ENCODE data around the genes KCTD7, SPDYE21, AUTS2 and SPDYE11.

DNA sequence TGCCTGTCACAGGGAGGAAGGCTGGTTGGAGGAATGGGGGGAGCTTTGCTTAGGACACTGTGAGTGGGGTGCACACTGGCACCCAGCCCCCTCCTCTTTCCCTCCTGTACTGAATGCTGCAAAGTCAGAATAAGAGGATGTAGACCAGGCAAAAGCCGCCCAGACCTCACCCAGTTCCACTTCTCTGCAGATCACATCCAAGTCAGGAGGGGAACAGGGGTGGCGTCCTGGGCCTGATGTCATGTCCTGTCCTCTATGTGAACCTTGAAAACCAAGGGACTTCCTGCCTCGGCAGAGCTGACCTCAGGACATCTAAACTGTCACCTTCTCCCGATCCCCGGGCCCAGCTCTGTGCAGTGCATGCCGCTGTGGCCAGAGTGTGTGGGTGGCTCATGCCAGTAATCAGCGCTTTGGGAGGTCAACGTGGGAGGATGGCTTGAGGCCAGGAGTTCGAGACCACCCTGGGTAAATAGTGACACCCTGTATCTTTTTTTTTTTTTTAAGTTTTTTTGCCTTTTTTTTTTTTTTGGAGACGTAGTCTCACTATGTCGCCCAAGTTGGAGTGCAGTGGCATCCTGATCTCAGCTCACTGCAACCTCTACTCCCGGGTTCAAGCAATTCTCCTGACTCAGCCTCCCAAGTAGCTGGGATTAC, 1.2 kb downstream of the GUSB start:
- RRBS: no CpG with 5 or more reads among the region's 12 CpGs
CAGE:
- cytosol, long polyA plus RNA: no peak
- long polyA plus RNA: no peak
- nucleus, long polyA plus RNA: no peak

DNA sequence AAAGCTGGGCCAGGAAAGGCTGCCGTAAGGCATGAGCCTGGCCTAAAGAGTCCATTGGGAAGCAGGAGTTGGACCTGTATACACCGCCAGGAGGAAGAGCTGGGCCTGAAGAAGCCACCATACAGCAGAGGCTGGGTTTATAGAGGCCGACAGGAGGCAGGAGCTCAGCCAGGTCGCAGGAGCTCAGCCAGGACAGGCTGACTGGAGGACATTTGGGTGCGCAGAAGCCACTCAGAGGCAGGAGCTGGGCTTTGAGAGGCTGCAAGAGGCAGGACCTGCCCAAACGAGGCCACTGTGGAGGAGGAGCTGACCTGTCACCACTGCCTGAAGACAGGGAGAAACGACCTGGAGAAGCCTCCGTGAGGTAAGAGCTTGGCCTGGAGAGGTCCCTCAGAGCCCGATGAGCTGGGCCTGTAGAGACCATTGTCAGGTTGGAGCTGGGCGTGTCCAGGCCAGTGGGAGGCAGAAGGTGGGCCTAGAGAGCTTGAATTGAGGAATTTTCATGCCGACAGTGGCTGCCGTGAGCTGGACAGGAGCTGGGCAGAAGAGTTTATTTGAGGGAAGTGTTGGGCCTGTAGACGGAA, 173.9 kb downstream of the TPST1 start:
- RRBS: no CpG with 5 or more reads among the region's 13 CpGs
CAGE:
- cytosol, long polyA plus RNA: no peak
- long polyA plus RNA: no peak
- nucleus, long polyA plus RNA: no peak

DNA sequence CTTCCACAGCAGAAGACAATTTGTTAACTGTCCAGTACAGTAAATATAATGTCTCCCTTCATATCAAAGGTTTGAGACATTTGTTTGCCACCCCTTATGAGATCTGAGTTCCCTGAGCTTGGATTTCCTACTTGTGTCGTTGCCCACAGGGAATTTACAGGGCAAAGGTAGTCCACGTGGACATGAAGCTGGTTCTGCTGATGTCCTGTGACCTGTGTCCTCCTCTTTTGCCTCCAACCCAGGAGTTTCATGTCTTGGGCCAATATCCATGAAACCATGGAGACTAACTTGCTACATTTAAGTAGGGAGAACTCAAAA, 172.3 kb upstream of the KCTD7 start:
- RRBS: no CpG with 5 or more reads among the region's 2 CpGs
CAGE:
- cytosol, long polyA plus RNA: no peak
- long polyA plus RNA: no peak
- nucleus, long polyA plus RNA: no peak

DNA sequence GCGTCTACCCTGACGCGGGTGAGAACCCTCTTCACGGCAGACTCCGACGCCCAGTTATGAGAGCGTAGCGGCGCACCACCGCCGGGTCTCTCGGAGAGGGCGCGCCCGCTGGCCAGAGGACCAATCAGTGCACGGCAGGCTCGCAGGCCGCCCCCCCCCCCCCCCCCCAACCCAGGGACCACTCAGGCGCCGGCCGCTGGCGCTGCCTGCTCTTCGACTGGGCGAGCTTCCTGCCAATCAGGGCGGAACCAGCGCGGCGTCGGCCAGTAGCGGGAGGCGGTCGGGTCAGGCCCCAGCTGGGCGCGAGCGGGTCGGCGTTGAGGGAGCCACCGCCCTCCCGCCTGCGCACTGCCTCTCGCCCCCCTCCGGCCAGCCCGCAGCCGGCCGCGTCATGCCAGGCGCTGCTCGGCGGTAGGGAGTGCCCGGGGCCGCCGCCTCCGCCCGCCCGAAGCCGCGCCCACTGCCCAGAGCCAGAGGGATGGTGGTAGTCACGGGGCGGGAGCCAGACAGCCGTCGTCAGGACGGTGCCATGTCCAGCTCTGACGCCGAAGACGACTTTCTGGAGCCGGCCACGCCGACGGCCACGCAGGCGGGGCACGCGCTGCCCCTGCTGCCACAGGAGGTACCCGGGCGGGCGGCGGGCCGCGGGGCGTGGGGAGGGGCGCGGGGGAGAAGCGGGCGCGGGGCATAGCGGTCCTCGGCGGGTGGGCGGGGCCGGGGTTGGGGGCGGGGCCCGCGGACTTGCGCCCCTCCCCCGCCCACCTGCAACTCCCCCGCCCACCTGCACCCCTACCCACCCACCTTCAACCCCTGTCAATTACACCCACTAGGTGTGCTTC, at the start of gene KCTD7:
Gene KCTD7 (plus strand): TSS at position 295 of the 839 bp plus-strand sequence.
- RRBS: 1% methylated on average over 33 of the region's 96 CpGs
CAGE:
- cytosol, long polyA plus RNA: no peak
- long polyA plus RNA: no peak
- nucleus, long polyA plus RNA: no peak

- RRBS: 2% methylated on average over 24 of the region's 75 CpGs
CAGE:
- cytosol, long polyA plus RNA: no peak
- long polyA plus RNA: no peak
- nucleus, long polyA plus RNA: no peak
Observed at GRCh38 chr7:66740847-66741780, 581 bp downstream of the RABGEF1 start.

GRCh38 chr7:66845222-66845613, 75.8 kb upstream of the TMEM248 start:
- RRBS: no CpG with 5 or more reads among the region's 10 CpGs
CAGE:
- cytosol, long polyA plus RNA: no peak
- long polyA plus RNA: no peak
- nucleus, long polyA plus RNA: no peak

GRCh38 chr7:66904324-66905096, 16.5 kb upstream of the TMEM248 start:
- RRBS: 96% methylated on average over 8 of the region's 33 CpGs
CAGE:
- cytosol, long polyA plus RNA: no peak
- long polyA plus RNA: no peak
- nucleus, long polyA plus RNA: no peak

DNA sequence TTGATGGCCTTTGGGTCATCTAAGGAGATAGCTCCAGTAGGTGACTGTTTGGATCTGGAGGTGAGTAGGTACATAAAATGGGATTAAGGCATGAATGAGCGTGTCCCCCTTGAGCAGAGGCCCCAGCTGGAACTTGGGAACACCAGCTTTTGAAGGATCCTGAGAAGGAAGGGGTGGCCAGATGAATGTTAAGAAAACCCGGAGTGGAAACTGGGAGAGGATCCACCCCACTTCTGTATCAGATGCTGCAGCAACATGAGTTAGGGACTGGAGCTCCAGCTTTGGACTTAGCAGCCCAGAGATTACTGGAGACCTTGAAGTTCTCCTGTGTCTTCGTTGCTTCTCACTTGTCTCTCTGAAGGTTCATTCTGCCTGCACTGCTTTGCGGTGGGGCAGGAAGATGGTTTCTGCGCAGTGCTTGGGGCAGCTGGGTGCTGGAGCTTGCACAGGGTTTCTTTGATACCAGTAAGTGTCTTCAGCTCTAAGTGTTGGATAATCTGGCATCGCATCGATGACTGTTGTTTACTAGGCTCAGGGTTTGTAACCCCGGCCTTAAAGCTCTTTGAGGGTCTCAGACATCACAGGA, 9.3 kb downstream of the TMEM248 start:
- RRBS: no CpG with 5 or more reads among the region's 8 CpGs
CAGE:
- cytosol, long polyA plus RNA: no peak
- long polyA plus RNA: no peak
- nucleus, long polyA plus RNA: no peak

DNA sequence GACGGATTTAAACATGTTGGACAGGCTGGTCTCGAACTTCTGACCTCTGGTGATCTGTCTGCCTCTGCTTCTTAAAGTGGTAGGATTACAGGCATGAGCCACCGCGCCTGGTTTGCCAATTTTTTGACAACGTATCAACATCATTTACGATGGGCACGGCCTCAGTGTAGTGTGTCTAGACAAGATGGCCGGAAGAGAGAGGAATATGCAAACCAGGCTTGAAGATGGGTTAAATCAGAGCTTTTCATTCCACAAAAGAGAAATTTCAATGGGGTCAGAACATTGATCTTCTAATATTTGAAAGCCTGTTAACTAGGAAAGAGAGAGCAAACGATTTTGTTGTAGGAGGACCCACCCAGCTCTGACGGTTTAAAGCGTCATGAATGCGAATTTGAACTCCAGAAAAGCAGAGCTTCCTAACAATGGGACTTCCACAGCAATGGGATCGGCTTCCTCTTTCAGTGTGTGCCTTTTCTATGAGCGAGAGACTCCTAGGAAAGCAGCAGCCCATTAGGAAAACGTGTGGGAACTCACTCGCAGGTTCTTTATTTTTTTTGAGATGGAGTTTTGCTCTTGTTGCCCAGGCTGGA, at the start of gene SPDYE21:
Gene SPDYE21 (plus strand): TSS at position 419 of the 590 bp plus-strand sequence.
- RRBS: no CpG with 5 or more reads among the region's 16 CpGs
CAGE:
- cytosol, long polyA plus RNA: no peak
- long polyA plus RNA: no peak
- nucleus, long polyA plus RNA: no peak

DNA sequence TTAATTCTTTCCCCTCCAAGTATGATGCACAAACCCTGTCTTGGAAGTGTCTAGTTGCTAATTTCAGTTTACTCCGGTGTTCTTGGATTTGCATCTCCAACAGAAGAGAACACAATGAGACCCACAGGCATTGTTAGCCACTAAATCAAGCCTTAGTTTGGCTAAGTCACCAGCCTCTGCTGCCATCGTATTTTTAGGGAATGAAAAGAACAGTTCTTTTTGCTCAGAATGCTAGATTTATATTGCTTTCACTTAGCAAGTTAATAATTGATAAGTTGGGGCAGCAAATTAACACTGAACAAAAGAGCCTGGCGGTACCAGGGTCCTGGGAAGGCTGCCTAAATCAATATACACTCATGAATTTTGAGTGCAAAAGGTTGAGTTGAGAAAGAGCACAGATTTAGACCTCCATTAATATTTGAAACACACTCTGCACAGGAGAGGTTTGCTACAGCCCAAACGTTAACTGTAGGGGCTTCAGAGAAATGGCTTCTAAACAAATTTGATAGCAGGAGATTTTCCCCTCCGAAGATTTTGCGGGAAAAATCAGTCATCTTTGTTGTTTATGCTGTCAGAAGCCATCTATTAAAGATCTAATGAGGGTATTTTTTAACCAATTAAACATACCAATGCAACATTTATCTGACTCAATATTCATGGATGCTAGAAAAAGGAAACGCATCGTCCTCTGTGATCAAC, 487.6 kb downstream of the SPDYE21 start:
- RRBS: no CpG with 5 or more reads among the region's 8 CpGs
CAGE:
- cytosol, long polyA plus RNA: no peak
- long polyA plus RNA: no peak
- nucleus, long polyA plus RNA: no peak

GRCh38 chr7:69597812-69598799, at the start of gene AUTS2:
AUTS2 (plus strand) TSS chr7:69598475.
- RRBS: 2% methylated on average over 37 of the region's 127 CpGs
CAGE:
- cytosol, long polyA plus RNA: no peak
- long polyA plus RNA: no peak
- nucleus, long polyA plus RNA: no peak

- RRBS: no CpG with 5 or more reads among the region's 4 CpGs
CAGE:
- cytosol, long polyA plus RNA: no peak
- long polyA plus RNA: no peak
- nucleus, long polyA plus RNA: no peak
Observed at GRCh38 chr7:69630403-69630838, 32.1 kb downstream of the AUTS2 start.

DNA sequence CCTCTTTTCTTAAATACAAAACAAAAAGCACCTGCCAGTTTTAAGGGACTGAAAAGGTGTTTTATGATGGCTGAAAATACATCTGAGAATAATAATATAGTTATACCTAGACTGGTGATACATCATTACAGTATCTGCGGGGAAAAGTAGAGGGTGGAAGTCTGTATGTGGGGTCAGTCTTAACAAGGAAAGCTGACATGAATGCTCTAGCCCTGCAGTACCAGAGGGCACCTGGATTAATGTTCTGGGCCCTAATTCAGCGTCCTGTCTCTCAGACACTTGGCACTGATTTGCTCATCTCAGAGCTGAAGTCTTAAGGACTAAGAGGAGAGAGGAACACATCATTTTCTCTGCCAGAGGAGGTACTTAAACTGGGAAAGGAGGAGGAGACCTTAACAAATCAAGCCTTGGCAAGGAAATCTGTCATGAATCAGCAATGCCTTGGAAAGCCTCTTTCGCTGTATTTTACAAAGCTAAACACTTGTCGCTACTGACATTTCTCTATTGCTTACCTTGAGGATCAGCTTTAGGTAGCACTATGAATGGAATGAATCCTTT, 37.1 kb downstream of the AUTS2 start:
- RRBS: no CpG with 5 or more reads among the region's 4 CpGs
CAGE:
- cytosol, long polyA plus RNA: no peak
- long polyA plus RNA: no peak
- nucleus, long polyA plus RNA: no peak

DNA sequence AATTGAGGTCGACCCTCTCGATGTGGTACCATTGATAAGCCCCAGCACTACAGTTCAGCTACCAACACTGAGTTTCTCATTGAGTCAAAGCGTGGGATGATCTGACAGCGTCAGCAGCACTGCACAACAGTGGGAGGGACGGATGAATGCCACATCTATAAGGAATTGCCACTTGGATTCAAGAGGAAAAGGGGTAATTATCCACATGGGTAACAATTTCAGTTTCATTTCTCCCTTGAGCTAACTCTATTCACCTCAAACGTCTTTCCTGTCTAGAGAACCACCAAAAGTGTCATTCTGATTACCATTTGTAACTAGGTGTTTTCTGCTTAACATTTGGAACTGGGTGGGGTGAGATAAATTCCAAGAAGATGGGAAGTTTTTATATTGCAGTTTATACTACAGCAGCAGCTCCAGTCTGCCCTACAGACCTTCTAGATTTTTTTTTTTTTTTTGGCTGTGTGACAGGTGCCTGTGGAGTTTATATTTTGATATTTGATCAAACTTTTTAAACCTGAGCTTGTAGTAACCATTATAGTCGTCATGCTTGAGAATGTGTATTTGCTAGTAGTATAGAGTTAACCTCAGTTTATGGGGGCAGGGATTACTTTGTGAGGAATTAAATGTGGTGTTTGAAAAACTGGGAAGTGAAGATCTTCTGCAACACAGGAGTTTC, 343.0 kb downstream of the AUTS2 start:
- RRBS: no CpG with 5 or more reads among the region's 7 CpGs
CAGE:
- cytosol, long polyA plus RNA: no peak
- long polyA plus RNA: no peak
- nucleus, long polyA plus RNA: no peak

DNA sequence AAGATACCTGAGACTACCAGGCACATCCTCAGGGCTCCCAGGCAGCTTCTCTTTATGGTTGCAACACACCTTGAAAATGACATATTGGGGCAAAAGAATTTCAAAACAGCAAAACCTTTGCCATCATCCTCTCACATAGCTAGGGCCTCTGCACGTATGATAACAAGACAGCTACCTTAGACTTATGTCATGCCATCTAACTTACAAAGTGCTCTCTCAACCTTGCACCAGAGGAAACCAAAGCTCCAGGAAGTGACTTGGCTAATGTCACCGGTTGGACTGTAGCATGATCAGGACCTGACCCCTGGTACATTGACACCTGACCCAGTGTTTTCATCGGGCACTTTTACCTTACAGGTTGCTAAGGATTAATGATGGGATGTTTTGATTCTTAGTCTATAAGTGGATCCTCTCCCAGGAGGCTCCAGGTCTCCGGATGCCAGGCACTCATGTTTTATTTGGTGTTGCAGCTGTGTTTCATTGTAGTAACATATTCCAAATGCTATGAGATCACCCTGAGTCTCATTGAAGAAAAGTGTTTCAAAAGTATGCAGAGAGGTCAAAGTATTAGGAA, 529.8 kb upstream of the GALNT17 start:
- RRBS: no CpG with 5 or more reads among the region's 4 CpGs
CAGE:
- cytosol, long polyA plus RNA: no peak
- long polyA plus RNA: no peak
- nucleus, long polyA plus RNA: no peak

- RRBS: 2% methylated on average over 53 of the region's 87 CpGs
CAGE:
- cytosol, long polyA plus RNA: no peak
- long polyA plus RNA: no peak
- nucleus, long polyA plus RNA: no peak
Observed at GRCh38 chr7:70693219-70694271, 438.4 kb upstream of the GALNT17 start.

DNA sequence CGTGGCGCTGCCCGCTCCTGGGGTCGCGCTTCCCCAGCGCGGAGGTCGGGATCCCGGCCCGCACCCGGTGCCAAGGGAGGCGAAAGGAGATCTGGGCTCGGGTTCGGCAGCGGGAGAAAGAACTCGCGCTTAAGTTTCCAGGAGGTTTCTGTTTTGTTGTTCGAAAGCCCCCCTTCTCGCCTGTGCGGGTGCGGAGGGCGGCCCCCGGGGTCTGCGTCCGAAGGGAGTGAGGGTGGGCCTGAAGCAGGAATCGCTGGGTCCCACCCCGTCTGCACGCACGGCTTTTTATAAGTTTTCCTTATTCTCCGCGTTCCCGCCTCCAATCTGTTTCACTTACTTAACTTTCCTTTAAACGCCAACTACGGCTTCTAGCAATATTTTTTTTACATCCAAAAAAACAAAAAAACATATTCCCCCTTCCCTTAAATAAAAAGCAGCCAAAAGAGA, 436.5 kb upstream of the GALNT17 start:
- RRBS: under 1% methylated on average over 7 of the region's 34 CpGs
CAGE:
- cytosol, long polyA plus RNA: no peak
- long polyA plus RNA: no peak
- nucleus, long polyA plus RNA: no peak

DNA sequence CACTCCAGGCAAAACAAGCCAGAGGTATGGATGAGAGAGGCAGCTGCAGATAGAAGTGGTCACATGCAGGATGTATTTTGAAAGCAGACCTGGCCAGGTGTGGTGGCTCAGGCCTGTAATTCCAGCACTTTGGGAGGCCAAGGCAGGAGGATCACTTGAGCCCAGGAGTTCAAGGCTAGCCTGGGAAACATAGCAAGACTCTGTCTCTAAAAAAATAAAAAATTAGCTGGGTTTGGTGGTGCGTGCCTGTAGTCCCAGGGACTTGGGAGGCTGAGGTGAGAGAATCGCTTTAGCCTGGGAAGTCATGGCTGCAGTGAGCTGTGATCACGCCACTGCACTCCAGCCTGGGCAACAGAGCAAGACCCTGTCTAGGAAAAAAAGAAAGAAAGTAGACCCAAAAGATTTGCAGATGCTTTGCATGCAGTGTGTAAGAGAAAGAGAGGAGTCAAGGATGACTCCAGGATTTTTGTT, 27.2 kb upstream of the POM121 start:
- RRBS: no CpG with 5 or more reads among the region's 3 CpGs
CAGE:
- cytosol, long polyA plus RNA: no peak
- long polyA plus RNA: no peak
- nucleus, long polyA plus RNA: no peak

GRCh38 chr7:72914974-72915609, 9.8 kb upstream of the POM121 start:
- RRBS: no CpG with 5 or more reads among the region's 8 CpGs
CAGE:
- cytosol, long polyA plus RNA: no peak
- long polyA plus RNA: no peak
- nucleus, long polyA plus RNA: no peak

DNA sequence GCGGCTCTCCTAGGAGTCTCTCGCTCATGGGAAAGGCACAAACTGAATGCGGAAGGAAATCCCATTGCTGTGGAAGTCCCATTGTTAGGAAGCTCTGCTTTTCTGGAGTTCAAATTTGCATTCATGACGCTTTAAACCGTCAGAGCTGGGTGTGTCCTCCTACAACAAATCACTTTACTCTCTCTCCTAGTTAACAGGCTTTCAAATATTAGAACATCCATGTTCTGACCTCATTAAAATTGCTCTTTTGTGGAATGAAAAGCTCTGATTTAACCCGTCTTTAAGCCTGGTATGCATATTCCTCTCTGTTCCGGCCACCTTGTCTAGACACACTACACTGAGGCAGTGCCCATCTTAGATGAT, at the start of gene SPDYE11:
Gene SPDYE11 (minus strand): TSS at position 86 of the 363 bp plus-strand sequence.
- RRBS: no CpG with 5 or more reads among the region's 7 CpGs
CAGE:
- cytosol, long polyA plus RNA: no peak
- long polyA plus RNA: no peak
- nucleus, long polyA plus RNA: no peak

Measured in IMR-90 (cell line).